Osteoblast (primary cell): ENCODE data around the gene PRIMPOL.

DNA sequence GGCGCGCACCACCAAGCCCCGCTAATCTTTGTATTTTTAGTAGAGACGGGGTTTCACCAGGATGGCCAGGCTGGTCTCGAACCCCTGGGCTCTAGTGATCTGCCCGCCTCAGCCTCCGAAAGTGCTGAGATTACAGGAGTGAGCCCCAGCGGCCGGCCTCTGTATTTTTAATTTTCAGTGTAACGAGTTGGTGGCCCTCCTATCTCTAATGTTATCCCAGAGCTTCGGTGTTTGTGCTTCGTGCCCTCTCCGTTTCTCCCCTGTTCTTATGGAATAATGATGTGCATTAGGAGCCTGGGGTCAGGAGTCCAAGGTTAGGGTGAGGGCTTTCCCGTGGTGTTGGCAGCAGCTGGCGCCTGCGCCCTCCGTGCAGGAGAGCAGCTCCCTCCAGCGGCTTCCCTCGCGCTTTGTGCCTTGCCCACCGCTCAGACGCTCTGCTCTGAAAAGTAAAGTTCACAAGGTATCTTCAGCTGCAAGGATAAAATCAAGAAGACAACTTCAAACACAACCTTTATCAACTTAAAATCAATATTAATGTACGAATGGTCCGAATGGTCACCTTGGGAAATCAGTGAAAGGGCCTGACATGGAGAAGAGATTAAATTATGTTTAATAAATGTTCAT is 62.1 kb downstream of the TRAPPC11 start:
- CAGE, long polyA plus RNA, result no peak
- RRBS, result no CpG with 5 or more reads among the region's 24 CpGs

DNA sequence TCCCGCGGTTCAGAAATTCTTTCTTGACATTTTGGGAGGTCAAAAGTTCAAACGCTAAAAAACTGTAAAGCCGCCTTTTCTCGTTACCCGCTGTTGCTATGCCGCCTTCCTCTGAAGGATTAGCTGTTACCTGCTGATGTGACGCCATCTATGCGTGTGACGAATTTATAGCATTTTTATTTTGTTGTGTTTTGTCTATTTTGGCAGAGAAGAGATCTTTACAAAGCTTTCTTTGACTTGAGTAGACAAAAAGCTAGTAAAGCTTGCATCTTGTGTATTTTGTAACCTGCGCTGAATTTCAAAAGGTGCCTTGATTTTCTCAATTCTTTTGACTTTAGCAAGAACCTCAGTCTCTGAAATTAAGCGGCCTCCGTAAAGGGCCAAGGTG is 106.1 kb upstream of the STOX2 start:
- CAGE, long polyA plus RNA, result no peak
- RRBS, result no CpG with 5 or more reads among the region's 13 CpGs

DNA sequence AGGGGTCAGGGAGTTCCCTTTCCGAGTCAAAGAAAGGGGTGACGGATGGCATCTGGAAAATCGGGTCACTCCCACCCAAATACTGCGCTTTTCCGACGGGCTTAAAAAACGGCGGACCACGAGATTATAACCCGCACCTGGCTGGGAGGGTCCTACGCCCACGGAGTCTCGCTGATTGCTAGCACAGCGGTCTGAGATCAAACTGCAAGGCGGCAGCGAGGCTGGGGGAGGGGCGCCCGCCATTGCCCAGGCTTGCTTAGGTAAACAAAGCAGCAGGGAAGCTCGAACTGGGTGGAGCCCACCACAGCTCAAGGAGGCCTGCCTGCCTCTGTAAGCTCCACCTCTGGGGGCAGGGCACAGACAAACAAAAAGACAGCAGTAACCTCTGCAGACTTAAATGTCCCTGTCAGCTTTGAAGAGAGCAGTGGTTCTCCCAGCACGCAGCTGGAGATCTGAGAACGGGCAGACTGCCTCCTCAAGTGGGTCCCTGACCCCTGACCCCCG is 9.2 kb downstream of the ENPP6 start:
- CAGE, long polyA plus RNA, result no peak
- RRBS, result no CpG with 5 or more reads among the region's 22 CpGs

DNA sequence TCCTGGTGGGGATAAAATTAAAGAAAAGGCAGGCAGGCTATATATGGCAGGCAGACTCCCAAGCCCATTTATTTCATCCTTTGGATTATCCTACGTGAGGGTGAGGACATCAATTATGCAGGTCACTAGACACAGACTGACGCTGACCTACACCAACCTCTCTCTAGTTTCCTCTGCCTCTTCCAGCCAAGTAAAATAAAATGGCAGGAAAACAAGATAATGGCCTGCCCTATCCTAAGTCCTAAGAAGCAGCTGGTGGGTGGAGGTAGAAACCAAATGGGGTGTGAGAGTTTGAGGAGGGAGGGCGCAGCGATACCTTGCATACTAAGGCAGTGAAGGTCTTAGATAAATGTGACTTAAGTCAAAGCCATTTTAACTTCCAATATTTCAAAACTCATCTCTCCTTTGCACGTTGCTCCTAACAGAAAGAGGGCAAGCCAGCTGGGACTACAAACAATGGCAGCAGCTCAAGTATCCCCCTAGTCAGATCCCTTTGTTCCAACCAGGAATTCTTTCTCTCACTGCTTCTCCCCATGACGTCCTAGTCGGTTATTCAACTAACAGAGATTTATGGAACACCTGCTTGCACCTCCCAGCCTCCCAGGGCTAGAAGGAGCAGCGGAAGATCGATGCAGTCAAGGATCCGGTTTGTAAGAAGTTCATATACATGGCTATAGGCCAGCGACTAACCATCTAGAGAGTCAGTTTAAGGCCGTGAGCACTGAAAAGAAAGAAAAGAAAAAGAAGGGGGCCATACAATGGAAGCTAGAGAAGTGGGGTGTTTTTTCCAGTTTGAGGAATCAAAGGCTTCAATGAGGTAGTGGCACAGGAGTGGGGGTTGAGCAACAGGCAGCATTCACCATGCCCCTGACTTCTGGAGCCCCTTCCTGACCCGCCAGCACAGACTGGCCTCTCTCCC is 72.6 kb downstream of the IRF2 start:
- CAGE, long polyA plus RNA, result no peak
- RRBS, result no CpG with 5 or more reads among the region's 13 CpGs

- CAGE, long polyA plus RNA, result no peak
- RRBS, result no CpG with 5 or more reads among the region's 9 CpGs
These were observed 53.3 kb downstream of the IRF2 start for GRCh38 chr4:184420797-184421627.

DNA sequence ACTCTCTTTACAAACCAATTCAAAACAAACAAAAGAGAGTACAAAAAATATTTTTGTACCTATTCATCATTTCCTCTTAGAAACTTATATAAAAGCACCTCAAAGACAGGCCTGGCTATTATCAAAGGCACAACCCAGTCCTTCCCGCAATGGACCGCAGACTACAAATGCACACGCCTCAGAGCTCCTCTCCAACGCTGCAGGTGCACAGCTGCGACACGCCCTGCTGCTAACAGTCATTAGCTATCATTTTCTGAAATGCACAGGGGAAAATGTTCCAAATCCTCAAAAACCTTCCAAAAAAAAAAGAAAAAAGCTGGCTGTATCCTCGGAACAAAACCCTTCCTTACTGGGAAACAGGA is 16.8 kb downstream of the IRF2 start:
- CAGE, long polyA plus RNA, result no peak
- RRBS, result no CpG with 5 or more reads among the region's 7 CpGs

- CAGE, long polyA plus RNA, result no peak
- RRBS, result 1% methylated on average over 53 of the region's 87 CpGs
These were observed 1.5 kb downstream of the IRF2 start for GRCh38 chr4:184472661-184473401.

DNA sequence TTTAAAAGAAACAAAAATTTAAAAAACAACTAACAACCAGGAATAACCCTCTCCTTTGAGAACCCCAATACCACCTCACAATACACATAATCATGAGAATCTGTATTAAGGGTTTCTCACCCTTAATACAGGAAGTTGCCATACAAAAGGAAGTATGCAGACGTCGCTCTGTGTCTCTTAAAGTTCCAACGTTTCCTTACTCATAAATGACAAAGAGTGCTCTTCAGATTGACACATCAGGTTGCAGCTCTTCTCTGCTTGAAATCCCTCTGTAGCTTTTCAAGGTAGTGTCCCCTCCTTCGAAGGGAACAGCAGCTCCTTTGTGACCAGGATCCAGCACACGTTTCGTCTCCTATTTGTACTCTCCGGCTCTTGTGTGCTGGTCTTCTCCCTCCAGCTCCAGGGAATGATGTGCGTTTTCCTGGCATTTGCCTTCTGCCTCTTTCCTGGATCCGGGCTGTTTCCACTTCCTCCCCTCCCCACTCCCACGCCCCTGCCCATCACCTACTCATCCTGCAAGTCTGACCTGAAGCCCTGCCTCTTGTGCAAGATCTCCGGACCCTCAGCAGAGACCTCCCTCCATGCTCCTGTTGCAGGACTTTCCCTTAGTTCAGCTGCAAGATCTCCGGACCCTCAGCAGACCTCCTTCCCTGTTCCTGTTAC is 74.1 kb upstream of the IRF2 start:
- CAGE, long polyA plus RNA, result no peak
- RRBS, result 63% methylated on average over 4 of the region's 12 CpGs

- CAGE, long polyA plus RNA, result no peak
- RRBS, result no CpG with 5 or more reads among the region's 32 CpGs
These were observed at the start of gene PRIMPOL for GRCh38 chr4:184649609-184650055. PRIMPOL (plus strand) TSS chr4:184649738.

- CAGE, long polyA plus RNA, result no peak
- RRBS, result no CpG with 5 or more reads among the region's 11 CpGs
These were observed 38.9 kb downstream of the PRIMPOL start for GRCh38 chr4:184688443-184688839.

- CAGE, long polyA plus RNA, result no peak
- RRBS, result no CpG with 5 or more reads among the region's 12 CpGs
These were observed 28.2 kb upstream of the CENPU start for GRCh38 chr4:184761937-184762754.

DNA sequence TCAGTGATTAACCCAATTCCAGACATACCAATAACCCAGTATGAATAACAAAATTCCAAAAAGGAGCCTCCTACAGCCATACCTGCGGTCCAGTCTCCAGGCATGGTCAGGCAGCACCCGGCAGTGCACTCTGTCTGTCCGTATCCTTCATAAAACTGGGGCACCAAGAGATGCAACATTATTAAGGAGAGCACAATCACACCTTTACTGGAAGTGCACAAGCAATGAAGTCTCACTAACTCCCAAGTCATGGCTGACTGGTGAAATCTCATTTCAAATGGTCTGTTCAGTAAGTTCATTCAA is 30.8 kb upstream of the CENPU start:
- CAGE, long polyA plus RNA, result no peak
- RRBS, result no CpG with 5 or more reads among the region's 3 CpGs

- CAGE, long polyA plus RNA, result no peak
- RRBS, result no CpG with 5 or more reads among the region's 15 CpGs
These were observed 44.5 kb upstream of the CENPU start for GRCh38 chr4:184777862-184779254.

DNA sequence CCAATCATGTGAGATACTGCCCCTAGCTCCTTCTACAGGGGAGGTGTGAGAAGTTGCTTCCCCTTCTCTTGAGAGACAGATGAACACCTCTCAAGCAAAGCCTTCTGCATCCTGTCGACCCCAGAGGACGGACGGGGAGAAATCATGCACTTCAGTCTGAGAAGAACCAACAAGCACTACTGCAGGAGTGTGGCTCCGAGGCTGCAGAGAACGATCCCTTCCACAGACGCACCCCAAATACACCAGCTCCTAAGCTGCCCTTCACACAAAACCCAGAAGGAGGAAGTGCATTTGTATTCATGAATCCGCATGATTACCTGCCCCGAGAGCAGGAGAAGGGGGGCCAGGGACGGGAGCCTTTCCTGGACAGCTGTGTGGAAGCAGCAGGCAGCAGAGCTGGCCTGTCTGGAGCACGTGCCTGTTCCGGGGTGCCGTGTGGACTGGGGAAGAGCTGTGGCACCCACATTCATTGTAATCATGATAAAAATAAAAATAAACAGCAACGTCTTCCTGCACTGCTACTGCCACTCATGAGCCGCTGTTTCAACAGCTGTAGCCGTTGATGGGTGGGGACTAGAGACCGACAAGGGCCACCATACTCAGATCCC is 43.0 kb downstream of the ACSL1 start:
- CAGE, long polyA plus RNA, result no peak
- RRBS, result no CpG with 5 or more reads among the region's 16 CpGs

GRCh38 chr4:184784384-184785034 is 41.3 kb downstream of the ACSL1 start:
- CAGE, long polyA plus RNA, result no peak
- RRBS, result no CpG with 5 or more reads among the region's 12 CpGs

GRCh38 chr4:184787654-184788320 is 38.0 kb downstream of the ACSL1 start:
- CAGE, long polyA plus RNA, result no peak
- RRBS, result no CpG with 5 or more reads among the region's 5 CpGs

GRCh38 chr4:184792899-184794147 is 32.4 kb downstream of the ACSL1 start:
- CAGE, long polyA plus RNA, result no peak
- RRBS, result no CpG with 5 or more reads among the region's 21 CpGs

DNA sequence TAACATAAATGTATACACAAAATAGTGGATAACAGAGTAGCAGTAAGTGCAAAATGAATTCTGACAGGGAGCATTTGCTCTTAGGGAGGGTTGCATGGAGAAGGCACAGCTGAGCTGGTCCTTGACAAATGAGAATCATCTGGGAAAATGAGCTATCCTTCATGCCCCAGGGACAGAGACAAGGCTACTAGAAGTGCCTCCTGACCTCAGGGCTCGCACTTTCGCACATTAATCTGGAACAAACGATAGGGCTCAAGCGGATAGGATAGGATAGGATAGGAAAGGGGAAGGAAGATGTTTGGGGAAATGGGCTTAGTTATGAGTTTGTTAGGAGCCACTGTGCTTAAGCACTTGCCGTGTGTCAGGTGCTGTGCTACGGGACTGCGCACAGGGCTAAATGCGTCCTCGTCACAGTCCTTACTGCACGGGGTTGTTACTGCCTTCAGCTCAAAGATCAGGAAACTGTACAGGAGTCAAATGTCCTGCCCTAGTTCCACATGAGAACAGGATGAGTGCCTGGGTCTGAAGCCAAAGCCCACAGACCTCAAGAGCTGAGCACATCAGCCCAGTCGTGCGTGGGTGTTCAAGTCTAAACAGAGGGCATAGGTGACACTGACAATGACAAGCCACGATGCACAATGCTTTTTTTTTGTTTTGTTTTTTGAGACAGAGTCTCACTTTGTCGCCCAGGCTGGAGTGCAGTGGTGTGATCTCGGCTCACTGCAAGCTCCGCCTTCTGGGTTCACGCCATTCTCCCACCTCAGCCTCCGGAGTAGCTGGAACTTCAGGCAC is 15.1 kb downstream of the ACSL1 start:
- CAGE, long polyA plus RNA, result no peak
- RRBS, result no CpG with 5 or more reads among the region's 18 CpGs

DNA sequence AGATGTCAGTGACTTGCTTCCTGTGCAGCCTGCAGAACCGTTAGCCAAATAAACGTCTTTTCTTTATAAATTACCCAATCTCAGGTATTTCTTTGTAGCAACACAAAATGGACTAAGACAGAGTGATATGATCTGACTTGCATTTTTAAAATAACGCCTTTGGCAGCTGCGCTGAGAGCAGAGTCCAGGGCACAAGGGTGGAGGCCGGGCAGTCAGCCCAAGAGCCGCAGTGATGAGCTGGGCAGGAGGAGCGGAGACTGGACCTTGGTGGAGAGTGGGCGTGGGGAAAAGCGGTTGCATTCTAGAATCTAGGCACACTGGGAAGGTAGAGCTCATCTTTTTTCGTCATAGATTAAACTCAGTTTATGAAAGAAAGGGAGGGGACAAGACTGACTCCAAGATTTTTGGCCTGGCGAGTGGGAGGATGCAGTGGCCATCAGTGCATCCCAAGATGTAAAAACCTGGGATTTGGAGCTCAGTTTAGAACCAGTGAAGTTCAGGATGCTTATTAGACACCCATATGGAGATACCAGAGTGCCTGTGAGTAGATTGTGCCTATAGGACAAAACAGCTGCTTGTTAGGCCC is 56.6 kb upstream of the ACSL1 start:
- CAGE, long polyA plus RNA, result no peak
- RRBS, result no CpG with 5 or more reads among the region's 11 CpGs

- CAGE, long polyA plus RNA, result no peak
- RRBS, result no CpG with 5 or more reads among the region's 4 CpGs
These were observed 66.0 kb upstream of the ACSL1 start for GRCh38 chr4:184891647-184892378.